SK-MEL-5 (cell line): Measurements from ENCODE around the genes PHC3, SKIL and TNIK.

DNA sequence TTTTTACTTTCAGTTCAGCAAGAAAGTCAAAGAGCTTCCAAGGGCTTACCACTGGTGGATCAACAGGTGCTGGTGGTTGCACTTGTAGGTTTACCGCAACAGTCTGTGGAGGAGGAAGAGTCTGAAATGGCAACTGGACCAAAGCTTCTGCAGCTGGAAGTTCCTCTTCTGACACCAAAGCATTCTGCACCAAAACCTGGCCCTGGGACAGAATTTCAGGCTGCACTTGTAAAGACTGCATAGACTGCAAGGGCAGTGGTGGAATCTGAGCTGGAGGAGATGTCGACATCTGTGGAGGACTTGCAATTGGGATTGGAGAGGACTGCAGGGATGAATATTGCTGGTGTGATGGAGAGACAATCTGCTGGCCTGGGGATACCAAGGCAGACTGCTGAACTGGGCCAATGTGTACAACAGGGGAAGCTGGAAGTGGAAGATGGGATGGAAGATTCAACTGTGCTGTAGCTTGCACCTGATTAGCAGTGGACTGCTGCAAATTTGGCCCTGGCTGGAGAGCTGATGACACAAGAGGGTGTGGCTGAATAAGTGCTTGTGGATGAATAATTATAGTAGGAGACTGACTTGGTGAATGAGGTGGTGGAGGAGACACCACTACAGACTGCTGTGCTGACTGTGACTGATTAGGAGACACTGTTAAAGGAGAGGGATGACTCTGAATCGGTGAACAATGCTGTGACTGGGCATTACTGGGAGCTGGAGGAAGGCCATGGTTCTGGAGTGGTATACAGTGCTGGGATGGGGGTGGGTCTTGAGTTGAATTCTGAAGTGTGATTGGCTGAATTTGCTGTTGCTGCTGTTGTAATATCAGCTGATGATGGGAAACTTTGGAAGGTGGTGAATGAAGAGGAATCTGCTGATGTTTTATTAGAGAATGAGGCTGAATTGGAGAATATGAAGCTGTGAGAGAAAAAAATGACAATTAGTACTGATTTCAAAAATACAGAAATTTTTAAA is 52.6 kb downstream of the PHC3 start:
RAMPAGE:
- cytosol, long total RNA = no peak
- long total RNA = no peak
- nucleus, long total RNA = no peak

DNA sequence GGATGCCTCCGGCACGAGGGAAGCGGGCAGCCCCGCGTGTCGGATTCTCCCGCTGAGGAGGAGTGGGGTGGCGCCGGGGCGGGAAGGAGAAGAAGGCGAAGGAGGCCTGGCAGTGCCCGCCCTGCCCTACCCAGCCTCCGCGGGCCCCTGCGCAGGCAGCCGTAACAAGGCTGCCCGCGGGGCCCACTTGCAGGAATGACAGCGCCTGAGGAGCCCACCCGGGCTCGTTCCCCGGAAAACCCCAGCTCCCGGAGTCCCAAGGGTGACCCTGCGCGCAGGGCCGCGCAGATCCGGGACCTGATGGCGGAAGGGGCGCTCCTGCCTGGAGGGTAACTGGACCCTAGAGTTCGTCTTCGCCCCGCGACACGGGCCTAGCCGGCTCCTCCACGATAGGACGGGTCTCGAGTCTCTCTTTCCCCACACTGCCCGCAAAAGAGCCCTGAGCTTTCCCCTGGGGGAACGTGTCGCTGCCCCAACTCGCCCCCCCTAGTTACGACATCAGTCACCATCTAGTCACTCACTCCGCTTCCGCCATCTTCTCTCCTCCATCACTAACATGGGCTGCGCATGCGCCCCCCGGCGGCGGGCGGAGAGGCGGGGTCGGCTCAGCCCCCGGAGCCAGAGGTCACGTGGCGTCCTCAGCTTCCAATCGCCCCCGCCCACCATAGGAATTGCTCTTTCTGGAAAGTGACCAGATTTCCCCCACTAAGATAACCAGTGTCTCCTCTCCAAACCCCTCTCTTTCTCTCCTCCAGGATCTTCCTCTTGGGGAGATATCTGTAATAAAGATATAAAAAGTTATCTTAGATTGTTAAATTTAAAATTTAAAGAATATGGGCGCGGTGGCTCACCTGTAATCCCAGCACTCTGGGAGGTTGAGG is at the start of gene PHC3:
Gene PHC3 (minus strand): TSS at position 553 of the 881 bp plus-strand sequence.
RAMPAGE:
- cytosol, long total RNA = start-site peak on the minus strand centred at position 553 of the sequence, 12 bp wide, 173 and 148 reads in 2 replicates
- long total RNA = start-site peak on the minus strand centred at position 552 of the sequence, 5 bp wide, 80 and 97 reads in 2 replicates
- nucleus, long total RNA = start-site peak on the minus strand centred at position 553 of the sequence, 12 bp wide, 262 and 120 reads in 2 replicates

RAMPAGE:
- cytosol, long total RNA = no peak
- long total RNA = no peak
- nucleus, long total RNA = start-site peak on the plus strand at chr3:170357665-170357694, 80 and 26 reads in 2 replicates
Observed at GRCh38 chr3:170357081-170357809, at the start of gene SKIL. SKIL (plus strand) TSS chr3:170357715.

DNA sequence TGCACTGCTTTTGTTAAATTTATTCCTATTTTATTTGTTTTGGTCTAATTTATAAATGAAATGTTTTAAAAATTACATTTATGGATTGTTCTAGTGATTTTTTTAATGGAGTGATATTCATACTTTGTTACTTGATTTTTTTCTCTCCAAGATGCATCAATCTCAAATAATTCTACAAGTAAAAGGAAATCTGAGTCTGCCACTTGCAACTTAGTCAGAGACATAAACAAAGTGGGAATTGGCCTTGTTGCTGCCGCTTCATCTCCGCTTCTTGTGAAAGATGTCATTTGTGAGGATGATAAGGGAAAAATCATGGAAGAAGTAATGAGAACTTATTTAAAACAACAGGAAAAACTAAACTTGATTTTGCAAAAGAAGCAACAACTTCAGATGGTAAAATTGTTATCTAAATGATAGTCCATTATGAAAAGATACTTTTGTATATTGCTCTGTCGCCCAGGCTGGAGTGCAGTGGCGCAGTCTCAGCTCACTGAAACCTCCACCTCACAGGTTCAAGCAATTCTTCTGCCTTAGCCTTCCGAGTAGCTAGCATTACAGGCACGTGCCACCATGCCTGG is 28.5 kb upstream of the CLDN11 start:
RAMPAGE:
- cytosol, long total RNA = no peak
- long total RNA = no peak
- nucleus, long total RNA = no peak

GRCh38 chr3:170420309-170421016 is 1.8 kb downstream of the CLDN11 start:
RAMPAGE:
- cytosol, long total RNA = no peak
- long total RNA = no peak
- nucleus, long total RNA = no peak

DNA sequence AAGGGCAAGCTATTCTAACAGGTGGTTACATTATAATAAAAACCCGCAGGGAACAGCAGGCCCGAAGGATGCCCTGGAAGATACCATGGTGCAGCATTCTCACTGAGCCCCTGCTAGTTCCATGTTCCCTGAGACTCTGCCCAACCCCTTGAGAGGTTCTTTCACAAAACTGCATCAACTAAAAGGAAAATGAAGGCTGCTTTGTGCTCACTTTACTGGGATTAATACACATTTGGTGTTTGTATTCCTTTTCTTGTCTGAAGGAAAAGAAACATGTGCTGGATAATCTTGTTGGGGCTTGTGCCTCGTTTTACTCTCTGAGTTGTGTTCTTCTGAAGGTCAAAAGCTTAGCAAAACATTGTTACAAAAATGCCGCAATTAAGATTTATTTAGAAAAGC is 56.2 kb downstream of the CLDN11 start:
RAMPAGE:
- cytosol, long total RNA = no peak
- long total RNA = no peak
- nucleus, long total RNA = no peak

DNA sequence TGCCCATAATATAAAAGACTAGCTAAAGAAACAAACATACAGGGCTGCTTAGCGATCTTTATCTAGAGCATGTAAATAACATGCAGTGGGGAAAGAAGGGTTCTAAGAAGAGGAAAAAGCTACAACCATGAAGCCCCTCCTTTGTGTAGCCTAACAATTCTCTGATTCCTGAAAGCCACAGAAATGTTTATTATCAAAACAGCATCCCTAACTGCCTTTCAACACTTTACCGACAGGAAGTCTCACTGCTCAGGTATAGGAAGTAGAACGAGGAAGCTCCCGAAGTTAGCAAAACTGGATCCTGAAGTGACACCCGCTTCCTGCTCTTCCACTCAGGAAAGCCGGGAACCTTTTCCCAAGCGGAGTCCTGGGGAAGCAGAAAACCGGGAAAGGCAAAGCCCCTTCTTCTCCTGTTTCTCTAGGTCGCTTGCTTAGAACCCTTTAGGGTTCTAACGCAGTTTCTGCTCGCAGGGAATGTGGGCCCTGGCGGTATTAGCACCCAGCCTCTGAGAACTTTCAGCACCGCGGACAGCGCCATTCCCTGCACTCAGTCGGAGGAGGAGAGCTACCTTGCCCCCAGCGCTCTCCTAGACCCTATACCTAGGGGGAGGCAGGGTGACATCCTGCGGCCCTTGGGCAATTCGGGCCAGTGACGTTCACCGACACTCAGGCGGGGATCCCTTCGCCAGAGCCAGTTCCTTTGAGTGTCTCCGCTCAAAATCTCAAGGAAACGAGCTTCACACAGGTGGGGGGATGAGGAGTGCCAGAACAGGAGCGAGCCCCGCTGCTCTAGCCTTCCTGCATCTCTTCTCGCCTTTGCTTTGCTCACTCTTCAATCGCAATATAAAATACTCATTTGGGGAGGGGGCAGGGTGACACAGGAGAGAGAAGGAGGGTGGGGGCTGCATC is 1.4 kb downstream of the SLC7A14 start:
RAMPAGE:
- cytosol, long total RNA = no peak
- long total RNA = no peak
- nucleus, long total RNA = no peak

DNA sequence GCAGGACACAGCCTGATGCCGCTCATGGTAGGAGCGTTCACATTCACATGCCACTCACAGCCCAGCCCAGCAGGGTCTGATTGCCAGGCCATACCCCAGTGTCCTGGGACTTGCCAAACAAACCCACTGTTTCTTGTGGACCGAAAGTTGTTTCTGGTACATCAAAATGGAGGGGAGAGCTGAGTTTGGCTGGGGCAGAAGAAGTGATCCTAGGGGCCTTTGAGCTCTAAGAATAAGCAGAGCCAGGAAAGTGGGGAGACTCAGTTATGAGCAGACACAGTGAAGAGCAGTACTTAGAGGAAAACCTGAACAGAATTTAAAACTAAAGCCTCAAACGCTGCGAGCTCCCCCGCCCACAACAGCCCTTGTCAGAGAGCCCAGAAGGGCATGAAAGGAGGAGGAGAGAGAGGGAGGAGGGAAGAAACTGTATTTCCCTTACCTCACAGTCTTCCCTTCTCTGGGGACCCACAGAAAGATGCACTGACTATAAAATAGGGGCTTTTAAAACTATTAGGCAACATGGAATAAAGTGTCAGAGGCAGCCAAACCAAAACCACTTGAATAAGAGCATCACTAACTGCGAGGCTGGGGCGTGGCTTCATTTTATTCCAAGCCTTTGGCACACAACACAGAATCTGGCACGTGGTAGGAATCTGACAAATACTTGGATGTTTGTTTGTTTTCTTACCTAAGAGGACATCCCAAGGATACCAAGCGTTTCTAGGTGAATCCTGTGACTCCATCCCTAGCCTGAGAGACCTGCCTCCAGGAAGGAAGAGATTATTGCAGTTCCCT is 129.0 kb downstream of the RPL22L1 start:
RAMPAGE:
- cytosol, long total RNA = no peak
- long total RNA = no peak
- nucleus, long total RNA = no peak

DNA sequence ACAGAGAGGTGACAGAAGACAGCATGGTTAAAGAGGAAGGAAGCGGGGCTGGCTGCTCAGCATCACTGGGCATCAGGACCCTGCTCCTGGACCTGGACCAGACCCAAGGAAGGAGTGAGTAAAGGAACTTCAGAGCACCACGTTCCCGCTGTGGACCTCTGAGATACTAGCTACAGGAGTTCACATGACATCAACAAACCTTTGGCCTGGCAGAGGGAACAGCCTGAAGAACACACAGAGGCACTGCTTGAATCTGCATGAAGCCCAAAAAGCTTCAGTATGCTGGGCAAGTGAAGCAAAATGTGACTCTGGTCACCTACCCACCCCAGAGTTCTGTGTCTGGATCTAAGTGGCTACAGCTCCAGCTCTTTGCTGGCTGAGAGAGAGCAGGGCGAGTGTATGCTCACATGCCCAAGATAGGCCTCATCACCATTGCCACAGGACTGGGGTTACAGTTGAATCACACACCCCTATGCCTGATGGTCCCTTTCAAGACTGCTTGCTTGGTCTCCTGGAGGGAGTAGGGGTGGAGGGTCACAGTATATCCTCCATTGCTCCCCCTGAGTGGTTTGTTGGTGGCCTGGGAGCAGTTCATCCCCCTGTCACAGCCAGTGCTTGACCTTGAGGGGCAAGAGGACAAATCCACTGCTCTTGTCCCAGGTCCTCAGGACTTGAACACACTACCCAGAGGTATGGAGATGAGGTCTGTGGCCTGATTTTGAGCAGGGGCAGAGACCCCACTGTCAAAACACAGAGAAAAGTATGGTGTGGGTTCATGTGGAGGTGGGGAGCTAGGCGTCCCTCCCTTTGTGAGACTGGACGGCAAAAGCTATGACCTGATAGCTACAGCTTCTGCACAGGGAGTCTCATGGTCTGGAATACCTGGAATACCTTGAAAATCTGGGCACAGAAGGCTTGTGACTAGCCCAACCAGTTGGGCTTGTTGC is 37.9 kb downstream of the SLC2A2 start:
RAMPAGE:
- cytosol, long total RNA = no peak
- long total RNA = no peak
- nucleus, long total RNA = no peak

GRCh38 chr3:171024109-171024815 is 2.3 kb downstream of the SLC2A2 start:
RAMPAGE:
- cytosol, long total RNA = no peak
- long total RNA = no peak
- nucleus, long total RNA = no peak

DNA sequence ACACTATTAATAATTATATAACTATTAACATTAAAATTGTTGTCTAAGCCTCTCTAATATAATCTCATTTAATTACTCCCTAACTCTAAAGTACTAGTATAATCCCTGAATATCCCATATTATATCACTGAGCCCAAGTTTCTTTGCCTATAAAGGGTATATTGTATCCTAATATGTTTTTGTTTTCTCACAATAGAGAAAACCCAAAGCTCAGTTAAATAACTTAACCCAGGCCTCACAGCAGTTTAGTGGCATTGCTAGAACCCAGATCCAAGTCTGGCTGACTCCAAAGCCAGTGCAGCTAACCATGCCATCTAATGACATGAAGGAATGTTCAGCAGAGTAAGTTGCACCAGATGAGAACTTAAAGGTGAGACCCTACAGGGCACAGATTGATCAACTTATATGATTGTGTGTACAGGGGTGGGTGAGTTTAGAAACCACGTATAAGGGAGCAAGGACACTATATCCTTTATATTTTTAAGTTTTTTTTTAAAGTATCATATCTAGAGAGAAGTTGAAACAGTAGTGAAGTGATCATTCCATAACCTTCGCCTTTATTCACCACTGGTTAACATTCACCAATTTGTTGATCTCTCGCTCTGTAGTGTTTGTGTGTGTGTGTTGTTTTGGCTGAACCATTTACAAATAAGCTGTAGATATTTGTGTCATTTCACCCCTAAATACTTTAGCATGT is 1.0 kb downstream of the SLC2A2 start:
RAMPAGE:
- cytosol, long total RNA = no peak
- long total RNA = no peak
- nucleus, long total RNA = no peak

GRCh38 chr3:171123521-171123734 is 96.9 kb upstream of the SLC2A2 start:
RAMPAGE:
- cytosol, long total RNA = no peak
- long total RNA = no peak
- nucleus, long total RNA = no peak

DNA sequence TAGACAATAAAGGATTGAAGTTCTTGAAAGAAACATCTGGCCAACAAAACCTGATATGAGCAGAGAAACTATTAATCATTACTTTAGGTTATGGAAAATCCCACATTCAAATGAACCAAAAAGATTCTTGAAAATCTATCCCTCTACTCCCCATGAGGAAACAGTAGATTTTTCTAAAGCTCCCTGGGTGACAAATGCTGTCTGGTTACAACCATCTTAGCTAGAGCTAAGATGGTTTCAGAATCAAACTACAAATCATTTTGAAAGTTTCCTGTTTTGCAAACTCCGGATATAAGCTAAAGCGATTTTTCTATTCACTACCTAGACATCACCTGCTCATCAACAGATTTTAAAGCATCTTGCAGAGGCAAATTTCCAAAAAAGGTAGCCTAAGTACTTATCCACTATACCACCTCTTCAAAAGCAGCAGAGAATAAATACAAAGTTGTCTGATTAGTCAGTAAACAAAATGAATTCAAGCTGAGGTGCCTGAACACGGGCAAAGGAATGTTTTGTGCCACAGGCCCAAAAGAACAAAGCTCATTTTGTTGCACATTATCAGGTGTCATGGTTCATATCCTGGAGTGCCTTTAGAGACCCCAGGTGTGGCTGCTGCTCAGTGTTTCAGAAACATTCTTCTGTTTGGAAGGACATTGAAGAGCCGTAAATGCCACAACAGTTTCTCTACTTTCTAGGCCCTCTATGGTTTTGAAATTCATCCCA is 204.9 kb downstream of the TNIK start:
RAMPAGE:
- cytosol, long total RNA = no peak
- long total RNA = no peak
- nucleus, long total RNA = no peak

DNA sequence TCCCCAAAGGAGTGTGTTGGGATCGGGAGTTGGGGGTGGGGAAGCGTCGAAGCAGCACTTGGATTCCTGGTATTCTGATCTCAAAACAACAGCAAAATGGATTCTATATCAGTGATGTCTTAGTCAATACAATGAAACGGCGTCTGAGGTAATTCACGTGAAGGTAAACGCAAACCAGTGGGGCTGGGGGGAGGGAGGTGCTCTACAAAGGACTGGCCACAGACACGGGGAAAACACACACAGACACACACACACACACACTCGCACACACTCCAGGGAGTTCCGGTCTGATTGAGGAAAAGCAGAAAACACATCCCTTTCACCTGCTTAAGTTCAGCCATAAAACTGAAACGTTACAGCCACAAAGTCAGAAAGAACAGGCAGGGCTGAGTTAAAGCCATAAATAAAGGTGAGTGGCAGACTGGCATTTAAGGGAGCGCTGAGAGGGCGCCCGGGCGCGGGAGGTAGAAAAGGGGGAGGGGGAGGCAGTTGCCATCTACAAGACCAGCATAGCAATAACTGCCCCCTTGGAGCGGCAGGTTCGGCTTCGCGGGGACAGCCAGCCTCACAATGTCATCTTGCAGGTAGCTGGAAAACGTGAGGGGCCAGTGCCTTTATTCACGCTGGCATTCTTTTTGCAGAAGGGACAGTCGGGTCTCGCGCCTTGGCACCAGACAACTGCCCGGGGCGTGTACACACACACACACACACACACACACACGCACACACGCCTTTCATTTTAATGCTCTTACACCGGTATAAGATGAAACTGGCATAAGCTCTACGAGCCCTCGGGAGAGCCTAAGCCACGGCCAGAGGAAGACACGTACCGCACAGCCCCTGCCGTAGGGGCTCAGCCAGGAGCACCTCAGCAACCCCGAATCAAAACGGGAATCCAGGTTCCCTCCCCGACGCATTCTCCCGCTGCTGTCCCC is 955 bp downstream of the TNIK start:
RAMPAGE:
- cytosol, long total RNA = no peak
- long total RNA = no peak
- nucleus, long total RNA = no peak

RAMPAGE:
- cytosol, long total RNA = no peak
- long total RNA = start-site peak on the plus strand at chr3:171460532-171460584, 17 and 13 reads in 2 replicates
- nucleus, long total RNA = no peak
Observed at GRCh38 chr3:171459918-171460654, at the start of gene TNIK. TNIK (minus strand) TSS chr3:171460405.

DNA sequence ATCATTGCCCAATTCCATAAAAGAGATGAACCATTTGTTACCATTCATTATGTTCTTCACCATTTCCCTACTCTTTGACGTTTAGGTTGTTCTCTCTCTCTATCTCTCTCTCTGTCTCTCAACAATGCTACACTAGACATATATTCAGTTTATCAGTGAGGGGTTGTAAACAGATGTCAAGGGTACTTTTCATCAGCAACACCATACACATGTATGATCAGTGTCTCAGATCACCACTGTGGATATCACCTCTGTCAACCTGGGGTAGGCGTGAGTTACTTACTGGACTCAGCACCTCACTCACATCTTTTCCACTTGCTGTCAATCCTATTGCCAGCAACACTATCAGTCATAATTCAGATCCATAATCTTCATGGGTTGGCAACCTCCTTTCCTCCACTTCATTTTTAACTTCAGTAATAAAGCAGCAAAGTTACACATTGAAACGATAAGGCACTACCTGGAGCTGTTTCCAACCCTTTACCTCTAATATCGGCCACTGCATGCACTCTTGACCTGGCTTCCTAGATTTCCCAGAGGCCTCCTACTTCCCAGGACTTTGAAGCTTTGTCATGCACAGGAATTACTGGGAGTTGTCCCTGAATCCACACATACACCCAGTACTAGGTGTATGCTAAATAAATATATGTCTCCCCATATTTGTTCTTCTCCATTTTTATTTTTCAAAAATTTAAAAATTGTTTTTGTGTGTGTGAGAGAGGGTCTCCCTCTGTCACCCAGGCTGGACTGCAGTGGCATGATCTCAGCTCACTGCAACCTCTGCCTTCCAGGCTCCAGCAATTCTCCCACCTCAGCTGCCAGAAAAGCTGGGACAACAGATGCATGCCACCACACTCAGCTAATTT is 126.2 kb downstream of the PLD1 start:
RAMPAGE:
- cytosol, long total RNA = no peak
- long total RNA = no peak
- nucleus, long total RNA = no peak

DNA sequence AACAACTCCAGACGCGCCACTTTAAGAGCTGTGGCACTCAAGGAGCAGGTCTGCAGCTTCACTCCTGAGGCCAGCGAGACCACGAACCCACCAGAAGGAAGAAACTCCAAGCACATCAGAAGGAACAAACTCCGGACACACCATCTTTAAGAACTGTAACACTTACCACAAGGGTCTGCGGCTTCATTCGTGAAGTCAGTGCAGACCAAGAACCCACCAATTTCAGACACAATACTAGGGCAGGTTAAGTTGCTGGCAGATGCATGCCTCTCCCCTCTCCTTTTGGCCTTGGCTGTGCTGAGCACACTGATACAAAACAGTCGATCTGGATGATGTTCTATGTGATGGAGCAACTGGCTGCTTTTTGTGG is 63.3 kb downstream of the PLD1 start:
RAMPAGE:
- cytosol, long total RNA = no peak
- long total RNA = no peak
- nucleus, long total RNA = no peak

RAMPAGE:
- cytosol, long total RNA = no peak
- long total RNA = no peak
- nucleus, long total RNA = no peak
Observed at GRCh38 chr3:171835209-171835449, 8.0 kb upstream of the TMEM212 start.

RAMPAGE:
- cytosol, long total RNA = no peak
- long total RNA = no peak
- nucleus, long total RNA = no peak
Observed at GRCh38 chr3:171838142-171838986, 4.8 kb upstream of the TMEM212 start.

GRCh38 chr3:172066318-172066993 is 27.1 kb downstream of the FNDC3B start:
RAMPAGE:
- cytosol, long total RNA = no peak
- long total RNA = no peak
- nucleus, long total RNA = no peak